Monocyte (primary cell): ENCODE measurements around a stretch of chr6.

DNA sequence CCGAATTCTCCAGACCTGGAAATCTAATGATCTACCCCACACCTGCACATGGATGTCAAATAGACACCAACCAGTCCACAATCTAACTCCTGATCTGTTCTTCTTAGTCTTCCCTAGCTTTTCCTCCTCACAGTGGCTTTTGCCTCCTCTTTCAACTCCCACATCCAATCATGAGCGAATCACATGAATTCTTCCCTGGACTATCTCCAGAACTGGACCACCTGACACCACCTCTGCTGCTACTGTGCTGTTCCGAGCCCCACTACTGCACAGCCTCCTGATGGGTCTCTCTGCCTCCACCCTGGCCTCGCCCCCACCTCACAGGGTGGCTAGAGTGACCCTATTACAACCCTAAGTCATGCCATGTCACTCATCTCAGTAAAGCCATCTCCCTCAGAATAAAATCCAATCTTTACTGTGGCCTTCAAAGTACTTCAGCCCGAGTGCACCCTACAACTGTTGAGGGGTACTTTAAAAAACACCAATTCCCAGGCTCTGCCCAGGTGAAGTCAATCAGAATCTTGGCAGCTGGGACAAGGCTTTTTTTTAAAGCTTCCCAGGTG lies 10.3 kb downstream of the ZBTB24 start:
- PRO-cap, 2 experiments = no peak in any of the 2 experiments

DNA sequence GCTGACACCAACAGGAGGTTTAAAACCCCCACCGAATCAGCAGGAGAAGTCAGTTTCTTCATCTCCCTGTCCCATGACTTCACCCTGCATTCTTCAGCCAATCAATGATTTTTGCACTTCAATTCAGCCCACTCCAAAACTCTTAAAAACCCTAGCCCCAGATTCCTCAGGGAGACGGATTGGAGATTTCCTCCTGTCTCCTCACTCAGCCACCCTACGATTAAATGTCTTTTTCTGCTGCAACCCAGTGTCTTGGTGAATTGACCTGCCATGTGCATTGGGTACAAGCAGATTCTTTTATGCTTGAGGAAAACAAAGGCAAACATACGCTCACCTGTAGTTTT lies 30.8 kb upstream of the ZBTB24 start:
- PRO-cap, 2 experiments = no peak in any of the 2 experiments

GRCh38 chr6:109879355-109879958 lies 98.7 kb upstream of the GPR6 start:
- PRO-cap, 2 experiments = no peak in any of the 2 experiments

DNA sequence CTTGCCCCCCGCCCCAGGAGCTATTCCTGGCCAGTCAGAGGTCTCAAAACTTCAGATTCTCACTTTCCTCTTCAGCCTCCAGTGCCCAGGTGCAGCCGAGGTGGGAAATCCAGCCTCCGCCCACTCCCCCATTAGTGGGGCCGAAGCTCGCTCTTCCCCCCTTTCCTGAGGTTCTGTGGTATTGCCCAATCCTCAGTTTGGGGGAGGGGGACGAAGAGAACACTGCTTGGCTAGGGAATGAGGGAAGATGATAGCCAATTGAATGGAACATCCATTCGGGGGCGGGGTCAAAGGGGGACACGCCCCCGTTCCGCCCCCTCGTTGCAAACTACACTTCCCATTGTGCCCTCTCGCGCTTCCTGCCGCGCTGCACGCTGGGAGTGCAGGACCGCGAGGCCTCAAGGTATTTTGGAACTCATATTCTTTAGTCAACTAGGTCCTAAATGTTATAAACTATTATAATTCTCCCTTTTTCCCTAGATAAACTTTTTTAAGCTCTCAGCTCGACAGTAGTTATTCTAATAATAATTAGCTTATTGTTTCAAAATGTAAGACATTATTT lies 368 bp upstream of the CDC40 start:
- PRO-cap, 2 experiments = no peak in any of the 2 experiments

DNA sequence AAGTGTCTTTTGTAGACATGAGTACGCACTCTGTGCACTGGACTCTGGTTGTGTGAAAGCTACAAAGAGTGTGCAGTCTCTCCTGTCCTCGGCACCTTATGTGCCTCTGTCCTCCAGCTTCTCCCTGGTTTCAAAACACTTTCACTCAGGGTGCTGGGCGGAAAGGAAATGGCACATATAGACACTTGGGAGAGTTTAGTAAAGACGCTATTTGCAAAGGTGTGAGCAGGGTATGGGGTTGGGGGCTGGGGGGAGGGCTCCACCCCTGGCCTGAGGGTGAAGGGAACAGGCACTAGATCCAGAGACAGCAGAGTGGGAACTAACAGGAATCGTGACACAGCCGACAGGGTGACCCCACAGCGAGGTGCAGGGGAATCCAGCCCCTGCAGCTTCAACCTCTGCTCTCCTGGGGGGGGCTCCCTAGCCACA lies 66.4 kb upstream of the SLC22A16 start:
- PRO-cap, 2 experiments = no peak in any of the 2 experiments

DNA sequence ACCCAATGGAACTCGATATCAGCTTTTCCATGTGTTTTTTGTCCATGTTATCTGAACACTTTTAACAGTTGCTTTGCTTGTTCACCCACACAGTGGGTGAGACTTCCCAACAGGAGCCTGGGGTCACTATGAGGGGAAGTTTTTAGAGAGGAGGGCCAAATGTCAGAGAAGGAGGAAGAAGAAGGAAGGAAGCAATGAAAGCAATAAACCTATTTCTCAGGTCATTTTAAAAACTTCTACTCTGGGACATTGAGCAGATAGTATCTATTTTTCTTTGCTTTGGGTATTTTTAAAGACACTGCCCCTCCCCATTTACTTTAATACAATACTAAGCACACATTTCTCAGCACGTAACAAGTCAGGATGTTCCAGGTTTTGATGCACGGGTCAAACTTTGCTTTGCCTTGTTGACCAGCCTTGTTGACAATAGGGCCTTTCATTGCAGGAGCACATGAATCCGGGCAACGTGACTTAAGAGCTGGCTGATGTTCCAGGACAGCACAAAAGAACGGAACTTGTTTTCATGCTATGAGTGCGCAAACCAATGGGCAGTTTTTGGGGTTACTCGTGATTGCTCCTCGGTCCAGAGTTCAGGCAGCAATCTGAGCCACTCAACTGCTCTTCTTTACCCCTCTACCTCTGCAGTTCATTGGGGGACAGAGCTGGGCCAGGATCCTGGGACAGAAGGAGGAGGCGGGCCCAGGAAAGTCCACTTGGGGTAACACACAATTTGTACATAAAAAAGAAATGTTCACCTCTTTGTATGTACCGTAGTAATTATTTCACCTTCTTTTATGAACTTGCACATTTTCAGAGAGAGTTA lies 78.5 kb upstream of the SLC22A16 start:
- PRO-cap, 2 experiments = no peak in any of the 2 experiments

DNA sequence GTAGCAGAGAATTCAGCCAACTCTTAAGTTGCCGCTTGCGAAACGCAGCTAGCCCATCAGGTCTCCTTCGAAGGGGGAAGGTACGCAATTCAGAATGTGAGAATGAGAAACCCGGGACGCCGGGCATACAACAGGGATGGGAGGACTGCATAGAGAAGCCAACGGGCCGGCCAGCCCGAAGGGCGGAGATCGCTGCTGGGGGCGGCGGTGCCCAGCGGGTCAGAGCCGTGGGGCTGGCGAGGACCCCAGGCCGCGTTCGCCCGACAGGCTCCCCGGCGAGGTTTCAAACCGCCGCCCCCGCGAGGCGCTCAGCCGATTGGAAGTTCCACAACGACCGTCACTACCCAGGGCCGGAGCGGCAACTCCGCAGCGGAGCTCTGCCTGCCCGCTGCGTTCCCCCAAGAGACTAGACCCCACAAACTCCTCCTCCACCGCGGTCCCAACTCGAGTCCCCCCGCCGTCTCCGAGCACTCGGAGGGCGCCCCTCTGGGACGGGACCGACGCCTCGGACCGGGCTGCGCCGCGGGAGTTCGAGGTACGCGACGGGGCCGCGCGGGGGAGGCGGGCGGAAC lies 902 bp downstream of the CDK19 start:
- PRO-cap, 2 experiments = peak in 2 of 2 experiments; most common plus-strand start position 380 of the sequence (in 2); most common minus-strand start position 281 of the sequence (in 1)

DNA sequence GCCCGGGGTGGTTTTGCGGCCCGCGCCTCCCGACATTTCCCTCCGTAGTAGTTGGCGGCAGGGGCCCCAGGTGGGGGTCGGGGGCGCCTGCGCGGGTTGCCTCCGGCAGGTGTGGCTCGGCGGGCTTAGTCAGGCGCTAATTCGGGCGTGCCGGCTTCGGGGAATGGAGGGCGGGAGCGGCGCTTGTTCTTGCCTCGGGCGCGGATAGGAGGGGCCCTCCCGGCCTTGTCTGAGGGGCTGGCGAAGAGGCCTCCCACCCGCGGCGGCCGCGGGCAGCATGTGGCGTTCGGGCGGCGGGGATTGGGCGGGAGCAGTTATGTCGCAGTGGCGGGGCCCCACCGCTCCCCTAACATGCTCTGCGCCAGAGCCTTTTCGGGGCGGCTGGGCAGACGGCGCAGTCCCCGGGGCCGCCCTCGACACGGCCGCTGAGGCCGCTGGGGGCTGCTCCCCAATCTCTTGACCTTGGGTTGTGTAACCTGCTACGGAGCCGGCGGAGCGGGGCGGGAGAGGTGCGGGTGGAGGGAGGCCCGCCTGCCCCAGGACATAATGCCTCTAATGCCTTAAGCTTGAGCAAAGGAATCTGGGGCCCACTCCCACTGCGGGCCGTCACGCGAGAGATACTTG lies 1.0 kb downstream of the AMD1 start:
- PRO-cap, 2 experiments = peak in 2 of 2 experiments; most common plus-strand start position 154 of the sequence (in 1); most common minus-strand start position 313 of the sequence (in 1)

GRCh38 chr6:110896610-110897720 lies 22.4 kb downstream of the AMD1 start:
- PRO-cap, 2 experiments = peak in 1 of 2 experiments; most common plus-strand start chr6:110897054 (in 1)

DNA sequence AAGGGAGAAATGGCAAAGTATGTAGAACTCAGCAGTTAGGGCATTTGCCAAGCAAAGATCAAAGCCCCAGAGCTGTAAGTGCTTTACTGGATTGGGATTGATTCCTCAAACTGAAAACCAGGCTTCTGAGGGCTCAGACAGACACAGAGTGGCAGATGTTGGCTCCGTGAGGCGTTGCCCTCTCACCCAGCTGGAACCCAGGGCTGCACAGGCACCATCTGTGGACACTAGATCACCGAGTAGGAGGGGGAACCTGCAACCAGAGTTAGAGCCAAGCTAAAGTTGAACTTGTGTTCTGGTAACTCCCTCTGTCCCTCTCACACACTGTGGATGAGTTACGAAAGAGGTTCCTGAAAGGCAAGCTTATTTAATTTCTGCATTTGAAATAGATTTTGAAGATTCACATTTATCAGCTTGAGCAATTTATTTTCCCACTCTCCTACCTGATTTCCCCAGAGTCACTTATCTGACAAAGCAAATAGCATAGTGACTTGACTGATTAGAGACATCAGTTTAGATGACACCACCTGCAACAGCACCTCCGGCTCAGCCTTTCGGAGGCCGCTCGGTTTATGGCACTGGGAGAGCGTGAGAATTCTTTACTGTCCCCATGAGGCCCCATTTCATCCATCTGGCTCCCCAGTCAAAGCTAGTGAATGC lies 48.3 kb downstream of the RPF2 start:
- PRO-cap, 2 experiments = no peak in any of the 2 experiments

- PRO-cap, 2 experiments = no peak in any of the 2 experiments
Measured at GRCh38 chr6:111032644-111033260, 50.9 kb downstream of the RPF2 start.

GRCh38 chr6:111374369-111374937 lies 108.6 kb downstream of the REV3L start:
- PRO-cap, 2 experiments = no peak in any of the 2 experiments

GRCh38 chr6:111417173-111417694 lies 65.8 kb downstream of the REV3L start:
- PRO-cap, 2 experiments = no peak in any of the 2 experiments

GRCh38 chr6:111625424-111626032 lies 19.9 kb upstream of the TRAF3IP2 start:
- PRO-cap, 2 experiments = no peak in any of the 2 experiments

GRCh38 chr6:111666607-111667242 lies 61.0 kb upstream of the TRAF3IP2 start:
- PRO-cap, 2 experiments = no peak in any of the 2 experiments

DNA sequence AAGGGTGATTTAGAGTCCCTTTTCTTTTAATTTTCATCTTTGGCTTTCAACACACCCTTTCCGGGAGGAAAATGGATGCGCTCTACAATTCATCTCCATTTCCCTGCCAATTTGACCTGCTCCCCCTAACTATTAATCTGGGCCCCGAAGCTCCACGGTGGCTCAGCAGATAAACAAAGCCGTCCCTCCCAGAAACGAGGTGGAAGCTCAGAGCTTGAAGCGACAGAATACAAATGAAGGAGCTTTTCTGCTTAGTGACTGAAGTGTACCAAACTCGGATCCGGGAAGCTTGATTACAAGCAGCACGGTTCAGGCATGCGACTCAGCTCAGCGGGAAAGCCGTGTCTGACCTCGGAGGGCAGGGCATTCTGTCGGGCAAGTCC lies 80.4 kb upstream of the TRAF3IP2 start:
- PRO-cap, 2 experiments = no peak in any of the 2 experiments

- PRO-cap, 2 experiments = no peak in any of the 2 experiments
Measured at GRCh38 chr6:111747312-111747879, 125.9 kb downstream of the FYN start.

DNA sequence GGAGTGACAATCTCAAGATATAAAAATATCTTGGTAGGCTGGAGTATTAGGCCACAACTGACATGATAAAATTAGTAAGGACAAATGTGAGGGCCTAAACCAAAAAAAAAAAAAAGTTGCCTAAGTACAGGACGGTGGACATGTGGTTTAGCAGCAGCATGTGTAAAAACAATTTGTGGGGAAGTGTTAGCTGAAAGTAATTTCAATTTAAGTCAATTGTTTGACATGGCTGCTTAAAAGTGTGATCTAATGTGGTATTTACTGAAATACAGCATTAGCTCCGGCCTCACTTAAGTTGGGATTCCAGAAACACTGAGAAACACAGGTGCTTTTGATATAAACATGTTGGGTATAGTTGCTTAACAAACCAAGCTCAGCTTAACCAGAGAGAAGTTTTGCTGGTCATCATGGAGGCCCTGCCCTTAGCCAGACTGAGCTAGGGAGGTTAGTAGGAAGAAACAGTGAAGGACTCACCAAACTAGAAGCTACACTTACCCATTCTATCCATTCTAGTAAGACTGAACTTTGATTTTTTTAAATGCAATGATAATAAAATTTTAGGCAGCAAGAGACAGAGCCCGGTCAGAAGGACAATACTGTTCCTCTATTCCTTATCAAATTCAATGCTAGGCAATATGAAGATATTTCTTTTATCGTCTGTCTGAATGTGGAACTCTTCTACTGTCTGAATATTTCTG lies 119.6 kb downstream of the FYN start:
- PRO-cap, 2 experiments = no peak in any of the 2 experiments

DNA sequence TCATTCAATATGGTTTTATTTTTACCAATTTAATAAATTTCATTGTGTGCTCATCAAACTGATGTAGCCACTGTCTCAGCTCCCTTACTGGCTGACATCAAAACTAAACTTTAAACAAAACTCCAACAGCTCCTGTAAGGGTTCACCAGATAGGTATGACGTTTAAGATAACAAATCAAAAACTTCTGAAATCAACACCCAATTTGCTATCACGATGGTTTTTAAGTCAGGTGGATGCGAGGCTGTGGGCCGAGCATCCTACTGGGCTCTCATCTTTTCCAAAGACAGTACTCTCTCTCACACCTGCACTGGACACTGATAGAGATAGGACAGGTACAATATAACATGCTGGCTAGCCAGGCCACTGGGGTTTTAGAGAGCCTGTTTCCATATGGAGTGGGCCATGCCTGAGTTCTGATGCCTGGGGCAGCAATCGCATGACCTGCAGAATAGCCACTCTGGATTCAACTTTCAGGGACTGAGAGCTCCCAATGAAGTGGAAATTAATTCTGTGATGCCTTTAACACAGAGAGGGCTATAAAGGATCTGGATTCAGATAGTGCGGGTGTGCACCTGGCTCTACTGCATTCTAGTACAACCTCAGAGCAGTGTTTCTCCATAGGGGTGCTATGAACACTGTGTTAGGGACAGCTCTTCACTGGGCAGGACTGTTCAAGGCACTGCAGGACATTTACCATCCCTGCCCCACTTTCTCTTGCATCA lies 99.3 kb downstream of the FYN start:
- PRO-cap, 2 experiments = no peak in any of the 2 experiments

GRCh38 chr6:111823695-111824449 lies 49.4 kb downstream of the FYN start:
- PRO-cap, 2 experiments = no peak in any of the 2 experiments